ENCODE measurements around the gene NKX6-2.

- RRBS: 57% methylated on average over 4 of the region's 19 CpGs
Measured at GRCh38 chr10:132577978-132578908, 40.7 kb downstream of the INPP5A start.

DNA sequence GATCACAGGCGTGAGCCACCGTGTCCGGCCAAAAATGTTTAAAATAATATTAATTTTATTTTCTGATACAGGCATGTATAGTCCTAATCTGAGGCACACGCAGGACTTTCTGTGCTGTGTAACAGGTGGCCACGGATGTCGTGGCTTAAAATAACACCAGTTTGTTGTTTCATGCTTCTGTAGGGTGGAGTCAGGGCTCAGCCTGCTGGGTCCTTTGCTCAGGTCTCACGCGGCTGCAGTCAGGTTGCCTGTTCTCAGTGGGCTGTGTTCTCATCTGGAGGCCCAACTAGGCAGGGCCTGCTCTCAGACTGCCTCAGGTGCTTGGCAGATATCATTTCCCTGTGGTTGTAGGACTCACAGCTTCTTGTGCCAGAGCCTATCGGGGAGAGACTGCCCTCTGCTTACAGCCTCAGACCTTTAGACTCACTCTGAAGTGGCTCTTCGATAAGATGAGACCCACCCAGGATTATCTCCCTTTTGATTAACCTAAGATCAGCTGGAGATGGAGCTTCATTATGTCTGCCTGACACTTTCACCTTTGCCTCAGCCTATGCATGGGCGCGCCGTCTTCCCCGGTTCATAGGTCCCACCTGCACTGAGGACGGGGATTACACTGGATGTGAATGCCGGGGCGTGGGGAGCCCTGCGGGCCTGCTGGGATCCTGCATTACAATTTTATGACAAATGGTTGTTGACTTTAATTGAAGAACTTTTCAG lies 55.2 kb downstream of the INPP5A start:
- RRBS: 97% methylated on average over 3 of the region's 18 CpGs

- RRBS: no CpG with 5 or more reads among the region's 4 CpGs
Measured at GRCh38 chr10:132593394-132593885, 55.9 kb downstream of the INPP5A start.

DNA sequence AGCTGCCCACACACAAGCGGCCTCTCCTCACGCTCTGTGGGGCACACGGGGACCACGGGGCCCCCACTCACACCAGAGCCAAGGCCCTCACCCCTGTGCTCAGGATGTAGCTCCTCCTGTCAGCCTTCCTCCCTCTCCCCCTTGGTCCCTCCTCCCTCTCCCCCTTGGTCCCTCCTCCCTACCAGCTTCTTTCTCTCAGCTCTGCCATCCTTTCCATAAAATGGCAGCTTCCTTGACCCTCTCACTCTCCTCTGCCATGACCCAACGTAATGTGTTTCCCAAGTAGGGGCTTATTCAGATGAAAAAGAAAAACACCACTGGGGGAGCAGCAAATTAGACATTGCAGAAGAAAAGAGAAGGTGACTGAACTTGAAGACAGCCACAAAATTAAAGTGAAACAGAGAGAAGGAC lies 114.3 kb downstream of the INPP5A start:
- RRBS: no CpG with 5 or more reads among the region's 5 CpGs

- RRBS: no CpG with 5 or more reads among the region's 42 CpGs
Measured at GRCh38 chr10:132782409-132783652, 3.1 kb downstream of the NKX6-2 start.

- RRBS: 2% methylated on average over 65 of the region's 109 CpGs
Measured at GRCh38 chr10:132785945-132786606, at the start of gene NKX6-2. TSS of gene NKX6-2 (minus strand) at chr10:132786147.

- RRBS: no CpG with 5 or more reads among the region's 19 CpGs
Measured at GRCh38 chr10:132992784-132993183, 50.4 kb upstream of the CFAP46 start.

GRCh38 chr10:133117783-133118212 lies 30.1 kb downstream of the ADGRA1 start:
- RRBS: no CpG with 5 or more reads among the region's 7 CpGs

- RRBS: 13% methylated on average over 13 of the region's 34 CpGs
Measured at GRCh38 chr10:133219746-133220220, 10.2 kb upstream of the UTF1 start.

- RRBS: 21% methylated on average over 5 of the region's 23 CpGs
Measured at GRCh38 chr10:133251456-133252208, 14.0 kb downstream of the VENTX start.

DNA sequence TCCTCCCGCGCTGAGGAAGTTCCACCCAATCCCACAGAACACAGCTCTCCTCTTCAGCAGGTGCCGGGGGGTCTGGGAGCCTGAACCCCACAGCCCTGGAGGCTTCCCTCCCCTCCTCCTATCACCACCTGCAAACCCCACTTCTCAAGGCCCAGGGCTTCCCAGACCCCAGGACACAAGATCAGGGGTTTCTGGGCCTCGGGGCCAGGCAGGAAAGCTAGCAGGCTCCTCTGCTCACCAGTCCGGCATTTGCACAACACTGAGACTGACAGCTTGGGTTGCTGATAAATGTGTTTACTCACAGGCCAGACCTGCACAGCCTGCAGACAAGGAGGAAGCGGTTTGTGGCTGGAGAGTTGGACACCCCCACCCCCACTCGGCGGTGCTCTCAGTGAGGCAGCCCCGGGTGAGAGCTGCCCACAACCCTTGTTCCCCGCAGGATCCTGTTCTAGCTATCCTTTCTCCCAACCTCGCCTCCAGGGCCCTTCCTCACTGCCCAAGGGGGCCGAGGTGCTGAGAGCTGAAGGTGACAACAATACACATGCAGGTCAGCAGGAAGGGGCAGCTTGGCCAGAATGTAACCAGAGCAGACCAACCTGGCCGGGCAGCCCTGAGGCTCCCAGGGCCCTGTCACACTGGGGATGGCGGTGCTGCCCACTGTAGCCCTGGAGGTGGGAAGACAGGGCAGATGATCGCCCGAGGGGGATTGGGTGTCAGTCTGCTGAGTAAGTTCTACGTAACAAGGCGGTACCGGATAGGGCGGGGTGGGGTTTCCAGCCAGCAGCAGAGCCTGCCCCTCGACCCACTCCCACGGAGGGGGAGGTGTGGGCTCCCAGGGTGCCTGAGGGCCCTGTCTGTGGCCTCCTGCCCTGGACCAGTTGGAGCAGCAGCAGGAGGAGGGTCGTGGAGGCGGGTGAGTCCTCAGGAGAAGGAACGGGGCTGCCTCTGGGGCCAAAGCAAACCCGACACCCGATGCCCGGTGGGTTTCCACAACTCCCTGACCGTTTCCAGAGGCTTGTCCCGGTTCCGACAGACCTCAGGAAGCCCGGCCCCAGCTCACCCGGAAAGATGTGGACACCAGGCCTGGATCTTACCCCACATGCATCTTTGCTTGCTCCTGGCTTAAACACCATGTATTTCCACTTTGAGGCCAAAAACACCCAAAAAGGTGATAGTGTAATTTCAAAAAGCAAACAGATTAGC lies 2.1 kb upstream of the ADAM8 start:
- RRBS: 76% methylated on average over 2 of the region's 33 CpGs

GRCh38 chr10:133309584-133310078 lies 917 bp downstream of the ZNF511 start:
- RRBS: 76% methylated on average over 3 of the region's 24 CpGs

DNA sequence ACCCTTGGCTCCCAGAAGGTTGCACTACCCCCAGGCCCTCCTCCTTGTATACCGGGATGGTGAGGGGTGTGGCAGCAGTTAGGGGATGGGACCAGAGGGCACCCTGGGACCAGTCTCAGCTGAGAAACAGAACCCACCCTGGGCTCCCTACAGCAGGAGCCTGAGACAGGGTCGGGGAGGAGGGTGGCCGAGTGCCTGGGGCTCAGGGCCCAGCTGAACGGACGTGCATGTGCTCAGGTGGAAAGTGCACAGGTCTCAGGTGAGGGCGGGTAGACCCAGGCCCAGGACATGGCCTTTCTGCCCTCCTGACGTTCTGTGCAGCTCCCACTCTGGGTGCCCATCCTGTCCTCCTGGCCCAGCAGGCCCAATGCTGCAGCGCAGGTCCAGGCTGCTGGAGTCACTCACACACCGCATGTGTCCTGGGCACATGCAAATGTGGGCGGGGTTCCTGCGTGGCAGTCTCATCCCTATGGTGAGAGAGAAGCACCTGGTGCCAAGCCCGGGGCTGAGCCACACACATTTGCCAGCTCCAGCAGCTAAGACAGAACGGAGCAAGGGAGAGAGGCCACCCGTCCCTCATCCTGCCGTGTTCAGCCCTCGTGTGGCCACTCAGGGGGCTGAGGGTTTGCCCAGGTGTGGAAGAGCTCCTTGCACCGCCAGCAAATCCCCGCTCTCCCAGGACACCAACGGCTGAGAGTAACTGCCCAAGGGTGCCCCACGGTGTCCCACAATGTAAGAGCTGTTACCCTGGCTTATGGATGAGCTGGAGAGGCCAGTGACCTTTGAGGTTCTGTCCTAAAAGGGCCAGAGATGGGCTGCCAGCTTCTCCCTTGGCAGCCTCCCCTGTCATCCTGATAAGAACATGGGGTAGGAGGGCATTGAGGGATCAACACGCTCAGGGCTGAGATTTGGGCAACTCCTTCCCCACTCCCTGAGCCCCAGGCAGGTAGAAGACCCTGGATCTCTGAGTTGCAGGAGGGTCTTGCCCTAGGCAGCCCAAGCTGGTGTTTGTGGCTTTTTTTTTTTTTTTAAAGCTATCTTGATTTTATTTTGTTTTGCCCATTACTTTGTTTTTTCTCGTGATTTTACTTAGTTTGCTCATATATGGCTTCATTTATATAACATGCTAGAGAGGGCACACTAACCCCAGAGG lies 4.5 kb downstream of the FUOM start:
- RRBS: no CpG with 5 or more reads among the region's 22 CpGs

DNA sequence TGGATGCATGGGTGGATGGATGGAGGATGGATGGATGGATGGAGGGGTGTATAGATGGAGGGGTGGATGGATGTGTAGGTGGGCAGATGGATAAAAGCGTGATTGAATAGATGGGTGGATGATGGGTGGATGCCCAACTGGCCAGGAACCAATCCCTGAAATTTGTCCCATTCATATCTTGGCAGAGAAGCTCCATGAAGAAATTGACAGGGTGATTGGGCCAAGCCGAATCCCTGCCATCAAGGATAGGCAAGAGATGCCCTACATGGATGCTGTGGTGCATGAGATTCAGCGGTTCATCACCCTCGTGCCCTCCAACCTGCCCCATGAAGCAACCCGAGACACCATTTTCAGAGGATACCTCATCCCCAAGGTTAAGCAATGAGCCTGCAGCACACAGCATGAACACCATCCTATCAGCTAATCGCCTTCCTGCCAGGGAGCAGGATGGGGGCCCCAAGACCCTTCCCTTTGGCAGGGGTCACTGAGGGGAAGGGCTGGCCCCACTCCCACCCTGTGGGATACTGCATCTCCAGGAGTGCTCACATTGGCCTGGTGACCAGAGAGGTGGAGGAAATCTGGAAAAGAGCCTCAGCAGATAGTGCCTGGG lies 9.8 kb downstream of the CYP2E1 start:
- RRBS: no CpG with 5 or more reads among the region's 6 CpGs

All from cardiac fibroblast (primary cell).